T47D (cell line): ENCODE measurements around the genes USP27X, BMP15, NUDT11 and ITIH6.

- RRBS: 1% methylated on average over 21 of the region's 81 CpGs
Measured at GRCh38 chrX:49100609-49101697, 21.3 kb upstream of the WDR45 start.

DNA sequence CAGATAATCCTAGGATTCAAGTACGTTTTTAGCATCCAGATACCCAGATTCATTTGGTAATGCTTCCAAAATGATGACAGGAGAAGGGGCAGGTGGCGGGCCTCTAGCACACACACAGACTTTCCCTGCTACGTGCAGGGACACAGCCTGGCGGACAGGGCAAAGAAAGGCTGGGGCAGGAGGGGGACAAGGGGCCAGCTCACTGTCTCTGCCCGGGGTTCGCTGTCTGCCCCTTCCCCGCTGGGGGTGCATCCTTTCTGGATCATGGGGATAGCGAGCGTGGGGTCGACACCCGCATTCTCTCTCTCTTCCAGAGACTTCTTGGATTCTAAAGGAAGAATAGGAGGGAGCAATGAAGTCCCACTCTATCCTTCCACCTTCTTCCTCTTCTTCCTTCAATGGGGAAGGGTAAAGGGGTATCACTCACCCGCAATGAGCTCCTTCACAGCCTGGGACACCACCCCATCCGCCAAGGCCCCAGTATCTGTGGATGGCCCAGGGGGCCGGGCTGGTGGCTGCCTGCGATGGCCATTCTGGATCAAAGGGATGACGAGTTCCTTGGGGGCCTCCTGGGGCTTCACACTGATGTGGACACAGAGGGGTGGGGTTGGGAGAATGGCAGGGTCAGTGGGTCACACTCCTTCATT lies 1.2 kb downstream of the GPKOW start:
- RRBS: no CpG with 5 or more reads among the region's 16 CpGs

- RRBS: no CpG with 5 or more reads among the region's 42 CpGs
Measured at GRCh38 chrX:49172307-49173288, 900 bp downstream of the PLP2 start.

DNA sequence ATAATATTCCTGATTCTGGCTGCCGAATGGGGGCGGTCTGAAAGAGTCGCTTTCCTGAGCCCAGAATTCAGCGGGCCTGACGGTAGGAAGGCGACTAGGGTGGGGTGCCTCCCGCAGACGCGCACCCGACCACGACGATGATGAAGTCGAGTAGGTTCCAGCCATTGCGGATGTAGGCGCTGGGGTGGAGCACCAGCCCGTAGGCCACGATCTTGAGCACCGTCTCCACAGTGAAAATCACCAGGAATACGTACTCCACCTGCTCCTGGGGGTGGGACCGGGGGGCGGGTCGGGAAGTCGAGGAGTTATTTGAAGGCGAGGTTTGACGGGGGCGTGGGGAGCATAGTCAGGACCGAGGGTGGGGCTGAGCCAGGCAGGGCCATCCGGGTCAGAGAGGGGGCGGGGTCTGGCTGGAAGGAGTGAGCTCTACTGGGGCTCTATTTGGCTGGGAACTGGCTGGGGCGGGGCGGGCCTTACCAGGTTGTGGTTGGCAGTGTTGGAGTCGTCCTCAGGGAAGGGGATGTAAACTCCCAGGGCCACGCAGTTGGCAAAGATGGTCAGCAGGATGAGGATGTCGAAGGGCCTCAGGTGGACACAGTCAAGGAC lies 2.3 kb downstream of the CACNA1F start:
- RRBS: 3% methylated on average over 6 of the region's 34 CpGs

DNA sequence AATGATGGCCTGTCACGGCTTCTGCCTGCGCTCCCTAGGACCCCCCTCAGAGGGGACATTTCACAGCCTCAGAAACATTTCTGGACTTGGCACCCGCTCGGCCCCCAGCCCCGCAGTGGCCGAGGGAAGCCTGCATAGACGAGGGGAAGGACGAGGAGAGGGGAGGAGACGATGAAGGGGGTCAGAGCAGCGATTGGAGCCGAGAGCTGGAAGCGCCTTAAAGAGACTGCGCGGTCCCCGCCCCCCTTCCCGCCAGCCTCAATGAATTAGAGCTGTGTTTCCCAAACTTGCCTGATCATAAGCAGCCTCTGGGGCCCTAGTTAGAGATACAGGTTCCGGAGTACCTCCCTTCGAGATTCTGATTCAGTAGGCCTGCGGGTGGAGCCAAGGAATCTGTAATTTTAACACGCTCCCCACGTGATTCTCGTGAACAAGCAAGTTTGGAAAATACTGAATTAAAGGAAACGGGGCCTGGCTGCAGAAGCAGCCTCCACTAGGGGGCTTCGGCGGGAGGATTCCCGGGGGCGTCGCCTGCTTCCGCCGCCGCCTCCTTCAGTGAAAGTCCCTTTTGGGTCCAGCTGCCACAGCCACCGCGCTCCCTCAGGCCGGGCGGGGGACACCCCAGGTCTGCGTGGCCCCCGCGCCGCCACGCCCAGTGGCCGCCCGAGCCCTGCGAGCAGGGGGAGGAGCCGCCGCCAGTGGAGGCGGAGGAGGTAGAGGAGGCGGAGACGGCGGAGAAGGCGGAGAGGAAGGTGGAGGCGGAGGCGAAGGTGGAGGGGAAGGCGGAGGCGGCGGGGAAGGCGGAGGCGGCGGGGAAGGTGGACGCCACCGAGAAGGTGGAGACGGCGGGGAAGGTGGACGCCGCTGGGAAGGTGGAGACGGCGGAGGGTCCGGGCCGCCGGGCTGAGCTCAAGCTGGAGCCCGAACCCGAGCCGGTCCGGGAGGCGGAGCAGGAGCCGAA lies at the start of gene USP27X:
Gene USP27X (plus strand): TSS at position 685 of the 961 bp plus-strand sequence.
- RRBS: 2% methylated on average over 9 of the region's 75 CpGs

DNA sequence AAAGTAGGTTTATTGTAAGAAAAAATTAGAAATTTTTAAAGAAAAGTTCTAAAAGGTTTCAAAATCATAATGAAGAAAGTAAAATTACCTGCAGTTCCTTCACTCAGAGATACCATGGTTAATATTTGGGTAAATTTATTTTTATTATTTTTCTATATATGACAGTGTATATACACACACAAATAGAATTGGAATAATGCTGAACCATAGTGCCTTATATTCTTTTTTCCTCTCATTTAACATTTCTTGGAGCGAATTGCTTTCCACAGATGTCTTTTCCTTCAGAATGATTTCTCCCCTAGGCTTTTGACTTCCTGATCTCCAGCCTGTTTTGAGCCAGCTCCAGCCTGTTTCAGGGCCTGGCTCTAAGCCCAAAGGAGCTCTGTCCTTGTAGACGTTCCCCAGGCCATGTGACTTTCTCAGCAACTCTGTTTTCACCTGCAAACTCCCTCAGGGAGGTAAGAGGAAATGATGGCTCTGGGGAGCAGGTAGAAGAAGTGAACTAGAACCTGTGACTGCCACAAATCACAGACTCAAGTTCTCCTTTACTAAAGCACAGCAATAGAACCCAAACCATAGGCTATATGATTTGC lies 89.2 kb downstream of the AKAP4 start:
- RRBS: no CpG with 5 or more reads among the region's 2 CpGs

DNA sequence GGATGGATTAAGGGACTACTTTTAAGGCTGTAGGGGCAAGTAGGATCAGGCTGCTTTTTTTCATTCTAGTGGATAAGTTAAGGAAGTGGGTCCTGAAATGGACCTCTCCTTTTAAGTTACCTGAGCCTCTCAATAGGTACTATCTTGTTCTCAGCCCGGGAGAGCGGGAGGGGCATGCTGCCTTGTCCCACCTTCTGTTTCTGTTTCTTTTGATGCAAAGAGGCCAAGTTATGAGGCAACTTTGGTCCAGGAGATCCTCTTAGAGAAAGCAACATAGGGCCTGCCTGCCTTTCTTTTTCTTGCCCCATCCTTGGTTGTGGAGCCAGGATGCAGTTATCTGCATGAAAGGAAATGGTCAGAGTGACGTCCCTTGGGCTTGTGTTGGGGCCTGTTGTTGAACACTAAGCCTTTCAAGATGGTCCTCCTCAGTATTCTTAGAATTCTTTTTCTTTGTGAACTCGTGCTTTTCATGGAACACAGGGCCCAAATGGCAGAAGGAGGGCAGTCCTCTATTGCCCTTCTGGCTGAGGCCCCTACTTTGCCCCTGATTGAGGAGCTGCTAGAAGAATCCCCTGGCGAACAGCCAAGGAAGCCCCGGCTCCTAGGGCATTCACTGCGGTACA lies at the start of gene BMP15:
Gene BMP15 (plus strand): TSS at position 367 of the 623 bp plus-strand sequence.
- RRBS: 13% methylated on average over 2 of the region's 7 CpGs

DNA sequence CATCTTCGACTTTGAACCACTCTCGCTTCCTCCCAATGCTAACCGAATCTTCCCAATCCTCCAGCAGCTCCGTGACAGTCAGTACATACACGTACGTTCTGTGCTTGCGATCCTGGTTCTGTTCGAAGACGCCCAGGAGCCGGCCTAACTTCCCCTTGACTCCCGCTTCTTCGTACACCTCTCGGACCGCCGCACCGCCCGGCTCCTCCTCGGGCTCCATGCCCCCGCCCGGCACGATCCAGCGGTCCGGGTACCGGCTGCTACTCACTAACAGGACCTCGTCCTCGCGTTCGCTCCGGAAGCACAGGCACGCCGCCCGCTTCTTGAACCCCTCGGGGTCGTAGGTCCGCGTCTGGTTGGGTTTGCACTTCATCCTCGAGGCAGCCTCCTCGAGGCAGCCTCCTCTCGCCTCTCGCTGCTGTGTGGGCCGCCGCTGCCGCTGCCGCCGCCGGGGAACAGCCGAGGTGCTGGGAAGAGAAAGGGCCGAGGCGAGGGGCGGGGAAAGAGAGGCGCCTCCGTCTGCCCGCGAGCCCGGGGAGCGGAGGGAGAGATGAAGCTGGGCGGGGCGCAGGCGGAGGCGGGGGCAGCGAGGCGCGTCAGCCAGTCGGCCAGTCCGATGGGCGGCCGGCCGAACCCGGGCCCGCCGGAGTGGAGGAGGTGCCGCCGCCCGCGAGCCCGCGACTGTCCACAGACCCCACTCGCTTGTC lies at the start of gene NUDT11:
Gene NUDT11 (minus strand): TSS at position 521 of the 707 bp plus-strand sequence.
- RRBS: 12% methylated on average over 11 of the region's 78 CpGs

GRCh38 chrX:51883684-51884294 lies 9.6 kb upstream of the MAGED1 start:
- RRBS: no CpG with 5 or more reads among the region's 2 CpGs

DNA sequence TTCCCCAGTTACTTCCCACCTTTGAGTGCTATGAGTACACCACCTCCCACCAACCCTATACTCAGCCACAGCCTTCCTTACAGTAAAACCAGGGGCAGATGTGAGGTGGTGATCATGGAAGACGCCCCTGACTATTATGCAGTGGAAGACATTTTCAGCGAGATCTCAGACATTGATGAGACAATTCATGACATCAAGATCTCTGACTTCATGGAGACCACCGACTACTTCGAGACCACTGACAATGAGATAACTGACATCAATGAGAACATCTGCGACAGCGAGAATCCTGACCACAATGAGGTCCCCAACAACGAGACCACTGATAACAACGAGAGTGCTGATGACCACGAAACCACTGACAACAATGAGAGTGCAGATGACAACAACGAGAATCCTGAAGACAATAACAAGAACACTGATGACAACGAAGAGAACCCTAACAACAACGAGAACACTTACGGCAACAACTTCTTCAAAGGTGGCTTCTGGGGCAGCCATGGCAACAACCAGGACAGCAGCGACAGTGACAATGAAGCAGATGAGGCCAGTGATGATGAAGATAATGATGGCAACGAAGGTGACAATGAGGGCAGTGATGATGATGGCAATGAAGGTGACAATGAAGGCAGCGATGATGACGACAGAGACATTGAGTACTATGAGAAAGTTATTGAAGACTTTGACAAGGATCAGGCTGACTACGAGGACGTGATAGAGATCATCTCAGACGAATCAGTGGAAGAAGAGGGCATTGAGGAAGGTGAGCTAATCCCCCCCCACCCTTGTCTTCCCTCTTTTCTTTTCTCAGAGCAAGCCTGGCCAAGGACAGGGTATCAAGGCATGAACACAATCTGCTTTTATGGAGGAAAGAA lies 3.6 kb downstream of the TSPYL2 start:
- RRBS: no CpG with 5 or more reads among the region's 20 CpGs

DNA sequence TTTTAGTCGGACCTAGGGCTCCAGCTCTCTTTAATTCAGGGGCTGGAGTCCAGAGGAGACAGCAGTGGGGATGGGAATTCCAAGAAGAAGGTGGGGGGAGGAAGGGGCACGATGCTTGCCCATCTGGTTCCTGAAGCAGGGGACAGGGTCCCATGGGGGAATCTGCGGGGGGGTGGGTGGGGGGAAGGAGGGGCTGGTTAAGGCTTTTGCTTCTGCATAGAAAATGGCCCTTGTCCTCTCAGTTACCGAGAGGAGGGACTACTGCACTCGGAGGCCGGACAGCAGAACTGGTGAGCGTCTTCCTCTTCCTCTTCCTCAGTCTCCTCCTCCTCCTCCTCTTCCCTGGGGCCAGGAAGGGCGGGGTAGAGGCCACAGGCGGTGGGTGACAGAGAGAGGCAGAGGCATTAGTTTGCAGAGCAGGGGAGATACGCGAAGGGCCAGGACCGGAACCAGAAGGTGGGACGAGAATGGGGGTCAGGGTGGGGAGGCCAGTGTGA lies 41.8 kb upstream of the KDM5C start:
- RRBS: no CpG with 5 or more reads among the region's 13 CpGs

GRCh38 chrX:53281031-53281928 lies 39.9 kb downstream of the IQSEC2 start:
- RRBS: 3% methylated on average over 2 of the region's 14 CpGs

DNA sequence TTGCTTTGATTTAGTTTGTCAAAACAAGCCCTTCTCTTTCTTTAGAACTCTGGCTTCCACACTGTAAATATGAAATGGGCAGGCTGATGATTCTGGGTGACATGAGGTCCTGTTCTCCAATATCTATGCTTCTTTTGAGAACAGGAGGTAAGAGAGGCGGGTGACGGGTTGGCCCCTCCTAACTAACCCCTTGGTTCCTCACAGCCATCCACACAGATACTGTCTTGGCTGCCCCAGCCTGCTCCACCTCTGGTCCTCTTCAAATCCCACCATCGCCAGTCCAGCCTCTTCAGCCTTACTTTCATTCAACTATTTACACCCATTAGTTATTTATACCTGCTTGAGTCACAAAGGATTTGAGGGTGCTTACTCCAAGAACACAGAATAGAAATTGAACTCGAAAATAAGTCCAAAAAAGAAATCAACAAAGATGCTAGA lies 11.7 kb downstream of the IQSEC2 start:
- RRBS: no CpG with 5 or more reads among the region's 4 CpGs

GRCh38 chrX:53559115-53559772 lies 125.1 kb upstream of the HSD17B10 start:
- RRBS: no CpG with 5 or more reads among the region's 9 CpGs

- RRBS: no CpG with 5 or more reads among the region's 15 CpGs
Measured at GRCh38 chrX:53561553-53562632, 124.6 kb downstream of the HUWE1 start.

DNA sequence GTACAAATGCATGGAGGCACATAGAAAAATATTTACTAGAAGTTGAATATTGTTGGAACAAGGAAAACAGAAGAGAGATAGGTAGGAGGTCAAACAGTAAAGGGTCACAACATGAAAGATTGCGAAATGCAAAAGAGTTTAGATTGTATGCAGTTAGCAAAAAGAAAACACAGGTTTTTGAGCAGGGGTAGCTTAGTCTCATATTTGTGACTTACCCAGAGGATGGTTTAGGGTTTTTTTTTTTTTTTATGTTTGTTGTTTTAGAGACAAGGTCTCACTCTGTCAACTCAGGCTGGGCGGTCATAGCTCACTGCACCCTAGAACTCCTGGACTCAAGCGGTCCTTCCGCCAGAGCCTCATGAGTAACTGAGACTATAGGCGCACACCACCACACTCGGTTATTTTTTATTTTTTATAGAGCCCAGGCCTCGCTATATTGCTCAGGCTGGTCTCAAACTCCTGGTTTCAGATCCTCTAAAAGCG lies 1.5 kb upstream of the PHF8 start:
- RRBS: no CpG with 5 or more reads among the region's 8 CpGs

- RRBS: no CpG with 5 or more reads among the region's 12 CpGs
Measured at GRCh38 chrX:54448649-54449080, 8.5 kb downstream of the TSR2 start.

DNA sequence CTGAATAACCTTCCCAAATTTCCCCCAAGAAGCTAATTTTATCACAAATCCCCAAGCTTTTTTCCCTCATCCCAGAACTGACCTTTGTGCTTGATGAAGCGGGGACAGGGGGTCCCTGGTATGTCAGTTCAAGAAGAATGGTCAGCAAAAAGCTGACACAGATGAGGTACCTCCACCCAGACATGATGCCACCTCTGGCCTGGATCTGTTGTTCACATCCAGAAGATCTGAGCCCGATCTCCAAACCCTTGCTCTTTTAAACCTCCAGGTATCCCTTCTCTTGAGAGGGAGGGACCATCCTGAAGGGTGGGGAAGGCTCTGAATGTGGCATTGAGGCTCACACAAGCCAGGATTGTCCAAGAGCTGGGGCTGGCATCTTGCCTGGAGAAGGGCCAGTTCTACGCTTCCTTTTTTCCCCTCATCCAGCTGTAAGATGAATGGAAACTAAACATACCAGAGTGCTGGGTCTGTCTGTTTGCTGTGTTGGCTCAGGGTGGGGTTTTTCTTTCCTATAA lies at the start of gene ITIH6:
Gene ITIH6 (minus strand): TSS at position 229 of the 515 bp plus-strand sequence.
- RRBS: no CpG with 5 or more reads among the region's 3 CpGs

DNA sequence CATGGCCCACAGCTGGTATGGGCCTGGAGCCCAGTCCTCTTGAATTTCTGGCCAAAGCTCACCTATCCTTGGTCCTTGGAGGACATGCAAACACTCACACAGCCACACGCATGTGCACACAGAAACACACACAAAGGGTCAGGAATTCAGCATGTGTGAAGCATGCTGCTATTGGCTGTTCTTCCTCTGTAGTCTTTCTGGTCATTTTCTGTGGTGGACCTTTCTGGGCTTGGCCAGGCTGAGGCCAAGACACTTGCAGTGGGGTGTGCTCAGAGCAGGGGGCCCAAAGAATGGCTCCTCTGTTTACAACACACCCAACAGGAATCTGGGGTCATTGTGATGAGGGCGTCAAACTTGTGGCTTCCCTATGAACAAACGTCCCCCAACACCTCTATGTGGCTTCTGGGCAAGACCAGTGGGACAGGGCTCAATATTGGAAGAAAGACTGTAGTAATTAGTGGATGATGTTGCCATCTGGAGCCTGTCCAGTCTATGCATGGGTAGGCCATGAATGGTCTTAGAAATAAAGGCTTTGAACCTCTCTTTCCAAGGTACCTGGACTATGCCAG lies 6.6 kb downstream of the MAGED2 start:
- RRBS: no CpG with 5 or more reads among the region's 3 CpGs

DNA sequence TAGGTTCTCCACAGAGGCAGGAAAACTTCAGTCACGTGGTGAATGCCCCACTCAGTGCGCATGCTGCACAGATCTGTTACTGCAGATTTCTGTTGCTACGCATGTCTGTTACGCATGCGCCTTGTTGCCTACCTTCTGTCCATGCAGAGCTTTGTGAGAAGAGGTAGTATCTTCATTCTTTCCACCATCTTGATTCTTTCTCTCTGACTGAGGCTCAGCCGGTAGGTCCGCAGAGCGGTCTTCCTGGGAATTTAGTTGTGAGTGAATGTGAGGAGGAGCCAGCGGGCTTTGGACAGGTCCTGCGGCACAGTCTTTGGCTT lies 15.2 kb upstream of the PAGE3 start:
- RRBS: no CpG with 5 or more reads among the region's 10 CpGs